Rectum (tissue), 1 donor: ENCODE measurements around a stretch of chr9.

- PRO-cap = no peak
Observed at GRCh38 chr9:91241939-91242441, 119.7 kb downstream of the AUH start.

GRCh38 chr9:91263806-91264231 is 97.9 kb downstream of the AUH start:
- PRO-cap = no peak

- PRO-cap = no peak
Observed at GRCh38 chr9:91265018-91265795, 96.5 kb downstream of the AUH start.

DNA sequence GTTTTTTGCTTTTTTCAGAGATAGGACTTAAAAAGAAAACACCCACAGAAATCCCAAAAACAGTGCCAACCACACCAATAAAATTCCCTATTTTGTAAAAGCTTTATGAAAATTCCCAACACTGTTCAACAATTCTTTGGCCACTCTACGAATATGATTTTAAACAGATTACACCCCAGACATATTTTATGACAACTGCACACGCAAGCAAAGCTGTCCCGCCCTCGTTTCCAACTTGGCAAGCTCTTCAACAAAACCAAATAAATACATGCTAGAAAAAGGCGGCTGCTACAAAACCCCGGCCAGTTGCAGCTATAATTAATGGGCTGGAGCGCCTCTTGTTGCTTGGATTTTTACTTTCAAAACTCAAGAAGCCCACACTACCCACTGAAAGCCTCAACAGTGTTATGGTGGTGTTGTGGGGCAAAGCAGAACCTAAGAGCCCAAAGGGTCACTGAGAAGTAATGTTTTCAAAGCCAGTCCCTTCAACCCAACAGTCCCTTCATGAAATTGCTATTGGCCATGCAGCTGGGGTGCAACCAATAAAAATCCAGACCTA is 4.3 kb downstream of the ROR2 start:
- PRO-cap = bidirectional peak, plus-strand start at position 274 of the sequence, minus-strand start at position 144 of the sequence

DNA sequence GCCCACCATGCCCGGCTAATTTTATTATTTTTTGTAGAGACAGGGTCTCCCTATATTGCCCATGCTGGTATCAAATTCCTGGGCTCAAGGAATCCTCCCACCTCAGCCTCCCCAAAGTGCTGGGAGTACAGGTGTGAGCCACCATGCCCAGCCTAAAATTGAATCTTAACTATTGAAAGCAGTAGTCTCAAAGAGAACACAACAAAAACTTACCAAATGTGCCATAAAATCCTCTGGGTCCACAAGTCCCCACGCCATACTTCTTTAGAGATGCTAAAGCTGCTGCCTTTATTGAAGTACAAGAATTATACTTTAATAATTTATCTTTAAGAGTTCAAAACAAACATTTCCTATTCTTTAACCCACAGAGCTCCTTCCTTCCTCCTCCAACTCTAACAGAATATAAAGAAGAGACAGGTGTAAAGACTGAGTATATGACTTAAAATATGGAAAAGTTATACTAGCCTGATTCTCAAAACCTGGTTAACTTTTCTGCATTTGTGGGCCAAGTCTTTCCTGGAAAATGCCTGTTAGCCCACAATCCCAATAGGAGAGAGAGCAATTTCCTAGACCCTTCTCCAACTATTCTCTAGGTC is 35.3 kb downstream of the SPTLC1 start:
- PRO-cap = no peak

- PRO-cap = no peak
Observed at GRCh38 chr9:92146959-92147869, 32.0 kb upstream of the SPTLC1 start.

DNA sequence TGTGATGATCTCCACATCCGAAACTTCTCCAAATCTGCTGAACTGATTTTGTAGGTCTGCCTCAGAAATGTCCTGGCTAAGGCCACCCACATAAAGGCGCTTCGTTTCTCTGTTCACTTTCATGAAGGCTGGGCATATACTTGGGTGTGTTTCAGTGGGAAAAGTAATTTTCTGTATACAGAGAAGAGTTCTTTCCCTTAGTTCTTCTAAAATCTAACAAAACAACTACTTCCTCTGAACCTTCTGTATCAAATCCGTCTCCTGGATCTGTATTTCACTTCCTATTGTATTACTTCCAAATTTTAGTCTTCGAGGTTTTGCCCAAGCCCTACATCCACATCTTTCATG is 1.1 kb downstream of the NOL8 start:
- PRO-cap = no peak

DNA sequence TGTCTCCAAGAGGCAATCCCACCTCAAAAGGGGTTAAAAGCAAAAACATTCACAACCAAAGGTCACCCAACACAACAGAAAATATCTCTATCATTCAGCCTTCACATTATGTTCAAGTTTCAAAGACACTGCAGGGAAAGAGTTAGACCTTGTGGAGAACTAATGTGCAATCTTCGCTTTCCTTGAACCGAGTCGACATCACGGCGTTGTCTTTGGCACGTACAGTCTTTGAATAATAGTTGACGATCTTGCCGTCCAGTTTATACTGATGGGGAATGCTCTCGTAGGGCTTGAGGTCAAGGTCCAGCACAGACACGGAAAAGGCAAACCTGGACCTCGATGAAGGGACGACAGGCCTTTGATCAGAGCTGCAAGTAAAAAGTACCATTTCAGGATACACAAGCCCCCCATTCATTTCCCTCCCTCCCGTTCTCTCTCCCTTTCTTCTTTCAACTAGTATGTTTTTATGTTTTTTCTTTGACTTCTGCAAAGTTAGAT is 54.2 kb downstream of the IPPK start:
- PRO-cap = no peak

GRCh38 chr9:92616188-92617308 is 53.4 kb downstream of the IPPK start:
- PRO-cap = unidirectional peak, minus-strand start at chr9:92616798

- PRO-cap = no peak
Observed at GRCh38 chr9:92634397-92634611, 35.6 kb downstream of the IPPK start.

DNA sequence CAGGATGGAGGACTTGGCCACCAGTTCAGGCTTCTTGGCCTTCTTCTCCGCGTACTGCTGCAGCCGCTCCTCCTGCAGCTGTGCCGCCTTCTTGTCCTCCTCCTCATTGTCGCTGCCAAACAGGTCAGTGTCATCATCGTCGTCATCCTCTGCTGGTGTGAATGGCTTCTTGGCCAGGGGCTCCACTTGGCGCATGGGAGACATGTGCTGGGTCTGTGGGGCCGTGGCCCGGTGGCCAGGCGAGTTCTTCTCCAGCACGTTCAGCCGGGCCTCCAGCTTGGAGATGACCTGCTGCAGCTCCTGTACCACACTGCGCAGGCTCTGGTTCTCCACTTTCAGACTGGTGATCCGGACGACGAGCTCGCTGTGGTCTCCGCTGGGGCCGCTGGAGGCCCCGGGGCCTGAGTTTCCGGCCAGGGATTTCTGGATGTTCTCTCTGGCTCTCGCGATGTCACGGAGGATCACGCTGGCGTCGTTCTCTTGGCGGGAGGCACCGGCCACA is 40.7 kb downstream of the ZNF484 start:
- PRO-cap = no peak

DNA sequence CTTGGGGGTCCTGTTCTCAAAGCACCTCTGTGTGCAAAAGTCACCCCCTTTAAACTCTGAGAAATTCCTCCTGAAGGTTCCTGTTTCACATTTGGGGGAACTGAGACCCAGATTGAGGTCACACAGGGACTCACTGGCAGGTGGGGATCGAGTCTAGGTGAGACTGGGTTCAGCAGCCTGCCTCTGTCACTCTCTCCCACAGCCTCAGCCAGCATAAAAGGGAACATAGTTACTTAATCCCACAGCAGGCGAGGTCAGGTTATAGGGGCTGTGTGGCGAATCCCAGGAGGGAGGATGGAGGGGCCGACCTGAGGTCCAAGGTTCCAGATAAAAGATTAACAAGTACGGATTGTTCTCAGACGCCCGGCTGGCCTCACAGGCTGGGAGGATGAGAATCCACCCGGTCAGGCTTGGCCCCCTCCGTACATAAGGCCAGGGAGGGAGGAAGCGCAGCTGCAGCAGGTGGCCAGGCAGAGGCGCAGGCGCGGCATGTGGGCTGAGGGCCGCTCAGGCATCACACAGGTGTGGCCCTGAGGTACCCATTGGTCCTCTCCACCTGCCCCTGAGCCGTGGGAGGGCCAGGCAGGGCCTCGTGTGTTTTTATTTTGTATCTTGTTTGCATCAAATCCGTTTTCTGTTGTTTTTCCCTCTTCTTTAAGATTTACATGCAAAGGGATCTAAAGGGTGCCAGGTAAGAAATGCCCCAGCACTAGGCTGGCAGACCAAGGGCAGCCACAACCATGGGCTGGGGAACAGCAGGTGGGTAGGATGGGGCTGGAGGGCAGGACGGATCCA is 3.4 kb downstream of the SUSD3 start:
- PRO-cap = unidirectional peak, minus-strand start at position 206 of the sequence

DNA sequence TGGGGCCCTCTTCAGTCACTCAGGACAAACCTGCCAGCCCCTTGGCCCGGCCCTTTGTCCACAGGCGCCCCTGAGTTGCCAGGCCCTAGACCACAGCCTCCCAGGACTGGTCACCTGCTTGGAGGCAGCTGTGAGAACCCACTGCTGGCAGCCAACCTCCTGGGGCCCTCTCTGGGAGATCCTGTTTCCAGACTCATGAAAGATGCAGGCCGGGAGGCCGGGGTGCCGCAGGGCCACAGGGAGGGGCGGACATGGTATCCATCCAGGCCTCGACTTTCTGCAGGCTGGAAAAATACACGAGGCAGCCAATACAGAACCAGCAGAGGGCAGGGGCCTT is 6.4 kb downstream of the NINJ1 start:
- PRO-cap = no peak

GRCh38 chr9:93130890-93131948 is 2.8 kb downstream of the NINJ1 start:
- PRO-cap = bidirectional peak, plus-strand start at chr9:93131453, minus-strand start at chr9:93131326

DNA sequence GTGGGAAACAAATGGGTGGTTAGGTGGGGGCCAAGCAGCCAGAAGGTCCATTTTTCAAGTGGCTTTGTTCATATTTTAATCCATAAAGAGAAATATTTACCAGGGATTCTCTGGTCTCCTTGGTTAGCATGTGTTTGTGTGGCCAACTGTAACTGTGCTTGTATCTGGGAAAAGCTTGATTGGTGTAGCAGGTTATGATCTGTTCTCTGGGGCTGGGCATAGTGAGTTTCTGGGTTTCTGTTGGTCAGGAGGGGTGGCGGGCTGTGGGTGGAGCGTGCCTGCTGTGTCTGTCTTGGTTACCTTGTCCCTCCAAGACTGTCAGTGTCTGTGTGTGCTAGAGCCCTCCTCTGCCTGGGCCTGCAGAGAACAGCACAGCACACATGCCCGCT is 12.6 kb downstream of the WNK2 start:
- PRO-cap = bidirectional peak, plus-strand start at position 321 of the sequence, minus-strand start at position 166 of the sequence

DNA sequence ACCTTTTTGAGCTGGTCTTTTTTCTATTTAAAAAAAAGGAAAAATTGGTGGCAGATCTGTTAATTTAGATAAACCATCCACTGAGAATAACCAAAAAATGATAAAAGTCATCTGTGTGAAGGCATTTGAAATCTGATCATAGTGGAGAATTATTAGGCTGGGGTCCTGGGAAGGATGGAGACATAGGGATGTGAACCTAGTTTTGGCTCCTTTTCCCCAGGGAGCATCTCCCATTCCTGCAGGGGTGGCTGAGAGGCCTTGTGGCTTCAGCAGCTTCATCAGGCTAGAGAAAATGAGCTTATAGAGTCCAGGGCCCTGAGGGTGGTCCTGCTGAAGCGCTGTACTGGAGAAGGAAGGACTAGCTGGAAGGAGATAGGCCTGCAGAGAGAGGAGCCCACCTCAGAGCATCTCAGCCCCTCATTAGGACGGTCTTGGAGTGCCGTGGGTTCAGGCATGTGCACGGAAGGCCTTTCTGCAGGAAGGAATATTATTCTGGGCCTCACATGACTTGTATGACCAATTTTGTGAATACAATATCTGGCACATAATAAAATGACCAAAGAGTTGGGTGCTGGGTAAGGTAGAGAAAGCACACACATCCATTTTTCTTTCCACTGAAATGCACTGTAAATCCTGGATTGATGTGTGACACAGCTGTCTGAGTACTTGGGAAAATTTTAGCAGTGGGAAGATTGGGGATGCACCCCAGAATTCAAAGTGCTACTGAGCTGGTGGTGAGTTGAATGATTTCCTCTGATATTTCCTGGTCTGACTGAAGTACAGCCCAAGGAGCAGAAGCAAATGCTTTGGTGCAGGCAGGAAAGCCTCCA is 86.1 kb downstream of the WNK2 start:
- PRO-cap = no peak

DNA sequence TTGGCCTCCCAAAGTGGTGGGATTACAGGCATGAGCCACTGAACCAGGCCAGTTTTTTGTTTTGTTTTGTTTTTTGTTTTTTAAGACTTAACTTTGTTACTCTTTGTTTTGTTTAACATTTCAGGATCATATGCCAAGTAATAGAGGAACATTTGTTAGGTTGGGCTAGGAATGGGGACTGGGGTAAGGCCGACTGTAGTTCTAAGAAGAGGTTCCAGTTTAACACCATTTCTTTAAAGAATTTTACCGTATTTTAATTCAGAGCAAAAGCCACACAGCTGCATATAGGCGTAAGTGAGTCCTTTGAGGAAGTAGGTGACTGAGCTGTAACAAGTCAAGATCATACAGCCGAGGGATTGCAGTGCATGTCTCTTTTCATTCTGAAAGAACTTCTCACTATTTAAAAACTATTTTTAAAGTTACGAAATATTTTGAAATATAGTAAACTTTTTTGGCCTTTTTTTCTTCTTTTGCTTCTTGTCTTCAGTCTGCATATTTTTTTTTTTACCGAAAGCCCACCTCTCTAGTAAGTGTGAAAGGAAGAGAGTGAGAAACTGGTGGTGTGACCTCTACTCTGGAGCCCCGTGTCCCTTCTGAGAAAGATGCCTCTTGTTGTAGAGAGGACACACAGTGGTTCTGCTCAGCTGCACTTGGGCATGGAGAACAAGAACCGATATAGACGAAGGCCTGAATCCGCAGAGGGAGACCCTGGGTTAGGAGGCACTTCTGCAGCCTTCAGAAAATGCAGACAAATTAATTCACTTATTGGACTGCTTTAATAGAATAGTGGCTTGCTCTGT is 58.9 kb upstream of the FAM120AOS start:
- PRO-cap = no peak

- PRO-cap = no peak
Observed at GRCh38 chr9:93566905-93567526, 9.4 kb upstream of the PHF2 start.

GRCh38 chr9:93574514-93575160 is 1.7 kb upstream of the PHF2 start:
- PRO-cap = unidirectional peak, plus-strand start at chr9:93575033

DNA sequence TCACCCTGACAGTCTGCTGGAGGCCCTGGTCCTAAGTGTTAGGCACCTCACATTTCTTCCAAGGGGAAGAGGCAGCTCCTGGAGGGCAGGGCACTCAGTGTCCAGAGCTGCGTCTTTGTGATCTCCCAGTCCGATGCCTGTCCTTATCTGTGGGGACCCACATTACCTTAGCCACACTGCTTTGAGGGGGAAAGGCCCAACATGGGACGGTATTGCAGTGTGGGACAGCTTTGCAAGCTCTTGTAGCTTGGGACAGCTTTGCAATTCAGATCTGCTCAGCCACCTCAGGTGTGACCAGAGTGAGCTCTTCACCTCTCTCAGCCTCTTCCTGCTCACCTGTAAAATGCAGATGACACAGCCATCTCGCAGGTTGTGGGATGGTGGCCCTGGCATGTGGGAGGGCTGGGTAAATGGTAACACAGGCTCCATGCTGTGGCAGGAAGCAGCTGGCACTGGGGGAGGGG is 23.9 kb downstream of the PHF2 start:
- PRO-cap = unidirectional peak, minus-strand start at position 330 of the sequence